AG04450 (cell line): ENCODE results near the gene PRDM10.

- CAGE, long polyA plus RNA: no peak
- RRBS: no CpG with 5 or more reads among the region's 12 CpGs
Observed at GRCh38 chr11:128908306-128909068, 17.3 kb downstream of the KCNJ5 start.

DNA sequence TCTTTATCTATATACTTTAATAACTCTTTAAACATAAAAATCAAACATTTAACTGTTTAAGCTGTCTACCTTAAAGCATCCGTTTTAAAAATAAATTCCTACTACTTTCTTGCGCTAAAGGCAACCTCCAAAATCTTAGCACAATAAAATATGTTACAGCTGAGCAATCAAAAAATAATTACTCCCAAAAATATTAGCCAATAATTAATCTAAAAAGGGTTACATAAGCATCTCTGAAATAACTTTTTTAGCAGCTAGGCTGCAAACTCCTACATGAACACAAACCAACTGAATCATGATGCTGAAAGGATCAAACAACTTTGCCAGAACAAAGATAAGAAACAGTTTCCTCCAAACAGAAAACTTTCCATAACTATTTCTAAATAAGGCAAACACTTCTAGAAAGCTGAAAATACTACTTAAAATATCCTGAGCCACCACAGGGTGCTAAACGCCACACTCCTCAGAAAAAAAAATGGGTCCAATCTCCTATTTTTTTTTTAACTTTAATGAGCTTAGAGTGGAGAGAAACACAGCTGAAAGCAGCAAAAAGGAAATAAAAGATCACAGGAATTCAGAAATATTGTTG, 68.6 kb upstream of the ARHGAP32 start:
- CAGE, long polyA plus RNA: no peak
- RRBS: no CpG with 5 or more reads among the region's 3 CpGs

- CAGE, long polyA plus RNA: no peak
- RRBS: 10% methylated on average over 2 of the region's 16 CpGs
Observed at GRCh38 chr11:129695982-129696459, 119.6 kb upstream of the TMEM45B start.

DNA sequence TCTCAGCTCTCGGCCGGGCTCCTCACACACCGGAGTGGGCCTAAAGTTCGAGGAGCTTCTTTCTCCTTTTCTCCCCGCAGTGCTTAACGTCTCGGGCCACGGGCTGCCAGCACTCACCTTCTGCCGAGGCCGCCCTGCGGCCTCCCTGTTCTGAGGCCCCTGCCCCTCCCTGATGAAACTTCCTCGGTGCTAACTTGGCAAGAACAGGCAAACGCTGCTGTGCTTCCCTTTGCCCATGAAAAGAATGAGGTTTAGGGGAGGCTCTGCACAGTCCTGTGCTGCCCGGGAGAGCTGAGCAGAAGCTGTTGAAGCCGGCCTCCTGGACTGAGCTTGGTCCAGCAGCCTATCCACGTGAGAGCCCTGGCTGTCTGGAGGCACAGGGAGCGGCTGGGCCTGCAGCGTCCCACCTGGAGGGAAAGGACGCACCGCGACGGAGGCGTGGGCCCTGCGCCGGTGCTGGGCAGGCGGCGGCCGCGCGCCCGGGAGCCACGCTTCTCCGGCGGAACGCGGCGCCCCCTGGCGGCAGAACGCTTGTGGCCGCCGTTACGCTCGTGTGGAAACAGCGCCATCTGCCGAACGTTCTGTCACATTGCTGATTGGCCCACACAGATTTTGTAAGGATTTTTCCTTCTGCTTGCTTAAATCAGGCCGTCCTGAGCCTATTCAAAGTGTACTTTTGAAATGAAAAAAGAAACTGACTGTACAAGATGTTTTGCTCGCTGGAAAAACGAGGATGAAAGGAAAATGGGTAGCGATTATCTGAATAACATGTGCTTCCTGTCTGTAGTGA, 65.0 kb upstream of the TMEM45B start:
- CAGE, long polyA plus RNA: no peak
- RRBS: 27% methylated on average over 2 of the region's 50 CpGs

- CAGE, long polyA plus RNA: no peak
- RRBS: 4% methylated on average over 5 of the region's 21 CpGs
Observed at GRCh38 chr11:129816198-129816522, 512 bp downstream of the TMEM45B start.

DNA sequence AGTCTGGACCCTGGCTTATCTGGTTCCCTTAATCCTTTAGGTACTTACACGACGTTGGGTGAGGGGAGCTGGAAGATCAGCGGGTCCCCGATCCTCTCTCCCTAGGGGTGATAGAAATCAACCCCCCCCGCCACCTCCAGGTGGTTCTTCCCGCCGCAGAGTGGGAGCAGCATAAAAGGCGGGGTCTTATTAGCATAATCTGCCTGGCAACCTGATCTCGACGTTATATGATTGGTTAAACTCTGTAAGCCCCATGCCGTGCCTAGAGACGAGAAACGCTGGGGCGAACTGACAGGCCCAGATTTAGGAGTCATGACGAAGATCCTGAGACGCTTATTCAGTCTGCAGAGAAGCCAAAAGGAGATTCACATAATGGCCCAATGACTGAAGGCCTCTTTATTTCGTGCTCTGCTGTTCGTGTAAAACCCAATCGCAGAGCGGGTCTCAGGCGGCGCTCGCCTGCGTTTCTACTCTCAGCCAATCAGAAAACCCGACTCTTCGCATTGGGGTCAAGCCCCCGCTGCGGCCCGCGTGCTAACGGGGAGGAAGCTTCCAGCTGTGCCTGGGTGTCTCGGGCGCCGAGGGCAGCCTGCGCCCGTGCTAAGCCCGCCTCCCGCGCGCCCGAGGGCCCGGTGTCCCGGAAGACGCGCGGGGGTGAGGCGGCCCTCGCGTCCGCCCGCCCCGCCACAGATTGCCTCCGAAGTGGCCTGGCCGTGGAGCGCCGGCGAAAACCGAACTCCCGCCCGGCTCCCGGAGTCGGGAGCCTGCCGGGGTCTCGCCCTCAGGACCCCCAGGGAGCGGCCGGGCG, at the start of gene PRDM10:
TSS of gene PRDM10 (minus strand) at position 162 of the 808 bp plus-strand sequence.
- CAGE, long polyA plus RNA: no peak
- RRBS: 1% methylated on average over 11 of the region's 67 CpGs

GRCh38 chr11:130161220-130162047, 1.9 kb downstream of the ST14 start:
- CAGE, long polyA plus RNA: no peak
- RRBS: no CpG with 5 or more reads among the region's 12 CpGs

GRCh38 chr11:130179848-130180455, 20.4 kb downstream of the ST14 start:
- CAGE, long polyA plus RNA: no peak
- RRBS: 80% methylated on average over 6 of the region's 16 CpGs

DNA sequence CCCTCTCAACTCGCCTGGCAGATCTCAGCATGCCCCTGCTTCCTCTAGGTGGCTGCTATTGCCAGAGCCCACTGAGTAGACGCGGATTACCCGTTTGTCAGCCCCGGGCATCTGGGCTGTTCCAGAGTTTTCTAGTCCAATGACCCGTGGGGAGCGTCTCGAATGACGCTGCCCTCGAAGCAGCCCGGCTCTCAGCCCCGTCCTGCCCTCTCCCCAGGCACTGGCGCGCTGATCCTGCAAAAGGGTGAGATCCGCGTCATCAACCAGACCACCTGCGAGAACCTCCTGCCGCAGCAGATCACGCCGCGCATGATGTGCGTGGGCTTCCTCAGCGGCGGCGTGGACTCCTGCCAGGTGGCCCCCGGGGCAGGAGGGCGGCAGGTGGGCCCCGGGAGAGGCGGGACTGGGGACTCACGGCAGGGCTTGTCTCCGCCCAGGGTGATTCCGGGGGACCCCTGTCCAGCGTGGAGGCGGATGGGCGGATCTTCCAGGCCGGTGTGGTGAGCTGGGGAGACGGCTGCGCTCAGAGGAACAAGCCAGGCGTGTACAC, 49.7 kb downstream of the ST14 start:
- CAGE, long polyA plus RNA: no peak
- RRBS: 73% methylated on average over 17 of the region's 39 CpGs

- CAGE, long polyA plus RNA: no peak
- RRBS: no CpG with 5 or more reads among the region's 24 CpGs
Observed at GRCh38 chr11:130331192-130331805, 16.6 kb upstream of the ZBTB44 start.

GRCh38 chr11:130403106-130403917, 25.1 kb downstream of the ADAMTS8 start:
- CAGE, long polyA plus RNA: no peak
- RRBS: no CpG with 5 or more reads among the region's 12 CpGs

DNA sequence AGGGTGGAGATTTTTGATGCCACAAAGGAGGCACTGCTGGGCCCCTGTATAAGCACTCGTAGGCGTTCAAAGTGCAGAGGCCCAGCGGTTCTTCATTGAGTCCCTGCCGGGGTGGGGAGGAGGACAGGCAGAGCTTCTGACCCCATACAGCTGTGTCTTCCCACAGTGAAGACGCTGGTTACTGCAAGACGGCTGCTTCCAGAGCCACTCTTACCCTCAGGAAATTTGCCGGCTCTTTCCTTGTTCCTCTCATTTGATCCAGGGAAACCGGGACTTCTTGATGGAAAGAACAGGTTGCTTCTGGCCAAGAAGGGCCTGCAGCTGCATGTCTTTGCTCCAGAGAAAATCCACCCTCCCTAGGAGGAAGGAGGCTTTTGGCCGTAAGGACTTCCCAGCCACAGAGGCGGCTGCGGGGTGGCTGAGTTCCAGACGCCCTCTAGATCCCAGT, 9.3 kb downstream of the ADAMTS15 start:
- CAGE, long polyA plus RNA: no peak
- RRBS: no CpG with 5 or more reads among the region's 12 CpGs

DNA sequence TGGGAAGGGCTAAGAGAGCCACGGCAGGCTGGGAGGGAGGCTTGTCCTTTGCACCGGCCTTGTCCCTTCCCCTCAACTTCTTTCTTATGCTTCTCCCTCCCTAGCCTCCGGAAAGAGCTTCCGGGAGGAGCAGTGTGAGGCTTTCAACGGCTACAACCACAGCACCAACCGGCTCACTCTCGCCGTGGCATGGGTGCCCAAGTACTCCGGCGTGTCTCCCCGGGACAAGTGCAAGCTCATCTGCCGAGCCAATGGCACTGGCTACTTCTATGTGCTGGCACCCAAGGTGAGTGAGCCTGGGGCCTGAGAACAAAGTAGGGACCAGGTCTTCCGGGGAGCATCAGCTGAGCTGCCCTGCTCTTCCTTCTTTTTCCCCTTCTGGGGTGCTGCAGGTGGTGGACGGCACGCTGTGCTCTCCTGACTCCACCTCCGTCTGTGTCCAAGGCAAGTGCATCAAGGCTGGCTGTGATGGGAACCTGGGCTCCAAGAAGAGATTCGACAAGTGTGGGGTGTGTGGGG, 22.4 kb downstream of the ADAMTS15 start:
- CAGE, long polyA plus RNA: no peak
- RRBS: 88% methylated on average over 9 of the region's 17 CpGs

DNA sequence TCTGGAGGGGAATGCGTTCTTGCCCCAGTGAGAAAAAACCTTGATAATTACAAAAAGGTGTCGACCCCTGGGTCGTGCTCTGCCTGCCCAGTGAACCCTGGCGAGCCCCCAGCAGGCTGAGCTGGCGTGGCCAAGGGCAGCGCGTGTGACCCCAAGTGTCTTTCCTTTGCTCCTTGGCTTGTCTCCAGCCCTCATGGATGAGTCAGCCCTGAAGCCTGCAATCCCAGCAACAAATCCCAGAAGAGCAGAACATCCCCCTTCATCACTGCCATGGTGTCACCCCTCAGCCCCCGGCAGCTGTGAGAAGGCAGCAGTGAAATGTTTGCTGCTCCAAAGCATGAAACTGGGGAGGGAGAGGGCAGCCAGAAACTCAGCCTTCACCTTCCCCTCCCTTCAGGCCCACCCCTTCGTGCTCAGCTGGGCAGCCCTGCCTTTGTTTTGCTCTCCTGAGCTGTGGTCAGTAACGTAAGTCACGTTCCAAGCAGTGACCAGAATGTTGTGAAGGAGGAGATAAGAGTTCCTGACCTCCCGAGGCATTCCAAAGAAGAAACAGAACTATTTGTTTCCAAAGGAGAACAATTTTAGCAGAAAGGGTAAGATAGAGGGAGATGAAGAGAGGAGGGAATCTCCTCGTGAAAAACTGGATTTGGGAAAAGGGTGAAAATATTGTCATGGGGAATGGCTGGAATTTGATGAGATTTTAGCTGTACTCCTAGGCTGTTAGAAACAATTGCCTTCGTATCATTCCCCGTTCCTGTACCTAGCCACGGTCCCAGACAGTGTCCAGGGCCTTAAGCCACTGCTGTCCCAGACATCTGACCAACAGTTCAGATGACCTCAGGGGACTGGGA, 29.9 kb downstream of the ADAMTS15 start:
- CAGE, long polyA plus RNA: no peak
- RRBS: no CpG with 5 or more reads among the region's 16 CpGs

- CAGE, long polyA plus RNA: no peak
- RRBS: no CpG with 5 or more reads among the region's 6 CpGs
Observed at GRCh38 chr11:130510326-130510792, 61.9 kb downstream of the ADAMTS15 start.

DNA sequence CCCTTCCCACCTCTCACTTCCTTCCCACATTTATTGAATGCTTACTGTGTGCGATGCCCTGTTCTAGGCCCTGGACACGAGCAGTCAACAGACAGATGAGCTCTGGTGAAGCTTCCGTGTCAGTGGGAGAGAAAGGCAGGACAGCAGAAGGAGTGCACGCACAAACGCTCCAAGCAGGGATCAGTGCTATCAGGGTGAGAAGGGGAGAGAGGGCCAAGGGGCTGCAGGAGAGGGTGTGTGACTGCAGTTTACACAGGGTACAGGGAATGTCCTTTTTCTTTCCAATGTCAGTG, 87.5 kb downstream of the ADAMTS15 start:
- CAGE, long polyA plus RNA: no peak
- RRBS: no CpG with 5 or more reads among the region's 5 CpGs

DNA sequence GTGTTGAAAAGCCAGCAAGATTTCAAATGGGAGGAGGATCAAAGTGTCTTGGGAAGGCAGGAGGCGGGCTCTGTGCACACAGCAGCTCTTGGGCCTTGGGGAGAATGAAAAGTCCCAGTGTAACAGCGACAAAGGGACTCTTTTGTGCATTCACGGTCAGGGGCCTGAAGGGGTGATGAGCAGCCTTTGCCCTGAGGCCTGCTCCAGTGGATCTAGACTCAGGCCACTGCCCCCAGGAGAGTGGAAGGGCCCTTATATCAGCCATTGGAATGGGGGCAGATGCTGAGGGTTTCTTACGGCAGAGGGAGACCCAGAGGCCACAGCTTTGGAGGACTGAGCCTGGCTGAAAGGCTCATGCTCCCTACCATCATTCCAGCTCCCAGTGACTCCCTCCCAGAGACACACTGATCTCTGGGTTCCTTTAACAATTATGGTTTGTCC, 135.5 kb downstream of the ADAMTS15 start:
- CAGE, long polyA plus RNA: no peak
- RRBS: no CpG with 5 or more reads among the region's 4 CpGs

GRCh38 chr11:131938331-131939338, 568.2 kb downstream of the NTM start:
- CAGE, long polyA plus RNA: no peak
- RRBS: no CpG with 5 or more reads among the region's 12 CpGs

- CAGE, long polyA plus RNA: no peak
- RRBS: no CpG with 5 or more reads among the region's 6 CpGs
Observed at GRCh38 chr11:132072000-132072956, 701.9 kb downstream of the NTM start.

DNA sequence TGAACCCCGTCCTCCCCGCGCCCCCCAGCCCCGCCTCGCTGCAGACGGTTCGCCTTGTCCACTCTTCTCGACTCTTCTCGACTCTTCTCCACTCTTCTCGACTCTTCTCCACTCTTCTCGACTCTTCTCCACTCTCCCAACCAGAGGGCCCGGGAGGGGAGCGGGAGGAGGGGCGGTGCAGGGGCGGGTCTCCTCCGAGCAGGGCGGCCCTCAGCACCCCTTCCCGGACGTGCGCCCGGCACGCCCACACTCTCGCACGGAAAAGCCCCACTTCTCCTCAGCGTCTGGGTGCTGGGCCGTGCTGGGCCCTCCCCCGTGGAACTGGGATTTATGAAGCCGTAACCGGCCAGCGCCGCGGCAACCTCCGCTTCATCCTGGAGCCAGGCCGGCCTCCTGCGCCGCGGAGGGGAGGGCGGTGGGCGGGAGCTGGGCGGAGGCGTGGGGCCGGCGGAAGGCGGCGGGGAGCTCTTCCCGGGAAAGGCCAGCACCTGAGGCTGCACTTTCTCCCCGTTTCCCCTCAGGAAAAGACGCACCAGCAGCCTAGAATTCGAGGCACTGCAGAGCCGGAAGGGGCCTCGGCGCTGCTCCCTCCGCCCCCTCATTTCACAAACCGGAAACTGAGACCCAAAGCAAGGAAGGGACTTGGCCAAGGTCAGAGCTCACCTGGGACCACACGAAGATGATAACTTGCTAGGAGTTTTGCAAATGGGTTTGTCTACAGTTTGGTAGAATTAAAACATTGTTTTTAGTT, 31.7 kb upstream of the JAM3 start:
- CAGE, long polyA plus RNA: no peak
- RRBS: 3% methylated on average over 34 of the region's 55 CpGs